ENCODE data around the genes TCF25 and GAS8.

GRCh38 chr16:89379523-89380009 lies 110.8 kb downstream of the ANKRD11 start:
- PRO-cap: no peak

DNA sequence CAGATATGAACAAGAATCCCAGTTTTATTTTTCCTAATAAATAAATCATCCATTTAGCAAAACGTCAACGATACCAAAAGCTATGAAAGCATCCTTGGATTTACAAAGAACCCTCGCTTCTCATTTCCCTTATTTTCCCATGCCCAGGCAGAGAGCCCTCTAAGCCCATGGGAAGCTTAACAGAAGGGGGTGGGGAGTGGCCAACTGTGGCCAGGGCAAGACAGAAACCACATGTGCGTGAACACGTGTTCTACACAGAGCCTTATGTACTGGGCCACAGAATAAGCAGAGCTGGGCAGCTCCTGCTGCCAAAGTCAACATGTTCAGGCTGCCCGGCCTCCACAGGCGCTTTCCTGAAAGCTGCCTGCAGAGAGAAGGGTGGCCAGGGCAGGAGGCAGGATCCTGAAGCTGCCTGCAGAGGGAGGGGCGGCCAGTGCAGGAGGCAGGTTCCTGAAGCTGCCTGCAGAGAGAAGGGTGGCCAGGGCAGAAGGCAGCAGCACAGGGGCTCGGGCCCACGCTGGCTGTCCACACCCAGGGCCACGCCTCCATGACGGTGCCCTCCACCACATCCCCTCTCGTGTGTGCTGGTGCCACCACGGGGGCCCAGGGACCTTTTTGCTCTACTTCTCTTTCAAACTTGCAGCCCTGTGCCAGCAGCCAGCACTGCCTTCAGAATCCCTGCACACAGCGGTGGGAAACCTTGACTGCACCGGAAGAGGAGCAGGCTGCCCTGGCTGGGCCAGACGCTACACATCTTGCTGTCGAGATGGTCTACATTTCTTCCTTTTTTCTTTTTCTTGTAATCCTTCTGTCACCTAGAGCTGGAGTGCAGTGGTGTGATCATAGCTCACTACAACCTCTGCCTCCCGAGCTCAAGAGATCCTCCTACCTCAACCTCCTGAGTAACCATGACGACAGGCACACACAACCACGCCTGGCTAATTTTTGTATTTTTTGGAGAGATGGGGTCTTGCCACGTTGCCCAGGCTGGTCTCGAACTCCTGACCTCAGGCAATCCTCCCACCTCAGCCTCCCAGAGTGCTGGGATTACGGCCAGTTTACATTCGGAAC lies 79.4 kb downstream of the ANKRD11 start:
- PRO-cap: no peak

DNA sequence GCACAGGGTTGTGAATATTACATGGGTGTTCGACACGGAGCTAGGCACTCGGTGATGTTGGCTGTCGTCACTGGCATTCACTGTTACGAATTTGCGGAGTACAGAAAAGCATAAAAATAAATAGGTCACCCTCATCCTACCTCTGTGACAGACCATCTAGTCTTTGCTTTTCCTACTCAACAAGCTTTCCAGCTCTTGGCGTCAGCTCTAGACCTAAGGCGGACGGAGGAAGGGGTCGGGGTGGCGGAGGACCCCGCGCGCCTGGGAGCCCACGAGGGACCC lies 934 bp upstream of the SPG7 start:
- PRO-cap: no peak

- PRO-cap: no peak
Observed at GRCh38 chr16:89525155-89525719, 17.0 kb downstream of the SPG7 start.

DNA sequence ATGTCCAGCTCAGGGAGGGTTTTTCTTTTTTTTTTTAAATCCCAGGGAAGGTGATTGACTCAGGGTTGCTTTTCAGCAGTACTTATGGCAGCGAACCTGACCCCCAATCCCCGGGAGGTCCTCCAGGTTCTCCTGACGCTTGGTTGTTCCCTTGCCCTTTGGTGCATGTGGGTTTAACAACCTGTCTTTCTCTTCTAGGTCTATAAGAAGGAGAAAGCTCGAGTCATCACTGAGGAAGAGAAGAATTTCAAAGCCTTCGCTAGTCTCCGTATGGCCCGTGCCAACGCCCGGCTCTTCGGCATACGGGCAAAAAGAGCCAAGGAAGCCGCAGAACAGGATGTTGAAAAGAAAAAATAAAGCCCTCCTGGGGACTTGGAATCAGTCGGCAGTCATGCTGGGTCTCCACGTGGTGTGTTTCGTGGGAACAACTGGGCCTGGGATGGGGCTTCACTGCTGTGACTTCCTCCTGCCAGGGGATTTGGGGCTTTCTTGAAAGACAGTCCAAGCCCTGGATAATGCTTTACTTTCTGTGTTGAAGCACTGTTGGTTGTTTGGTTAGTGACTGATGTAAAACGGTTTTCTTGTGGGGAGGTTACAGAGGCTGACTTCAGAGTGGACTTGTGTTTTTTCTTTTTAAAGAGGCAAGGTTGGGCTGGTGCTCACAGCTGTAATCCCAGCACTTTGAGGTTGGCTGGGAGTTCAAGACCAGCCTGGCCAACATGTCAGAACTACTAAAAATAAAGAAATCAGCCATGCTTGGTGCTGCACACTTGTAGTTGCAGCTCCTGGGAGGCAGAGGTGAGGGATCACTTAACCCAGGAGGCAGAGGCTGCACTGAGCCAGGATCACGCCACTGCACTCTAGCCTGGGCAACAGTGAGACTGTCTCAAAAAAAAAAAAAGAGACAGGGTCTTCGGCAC lies 2.5 kb downstream of the RPL13 start:
- PRO-cap: no peak

DNA sequence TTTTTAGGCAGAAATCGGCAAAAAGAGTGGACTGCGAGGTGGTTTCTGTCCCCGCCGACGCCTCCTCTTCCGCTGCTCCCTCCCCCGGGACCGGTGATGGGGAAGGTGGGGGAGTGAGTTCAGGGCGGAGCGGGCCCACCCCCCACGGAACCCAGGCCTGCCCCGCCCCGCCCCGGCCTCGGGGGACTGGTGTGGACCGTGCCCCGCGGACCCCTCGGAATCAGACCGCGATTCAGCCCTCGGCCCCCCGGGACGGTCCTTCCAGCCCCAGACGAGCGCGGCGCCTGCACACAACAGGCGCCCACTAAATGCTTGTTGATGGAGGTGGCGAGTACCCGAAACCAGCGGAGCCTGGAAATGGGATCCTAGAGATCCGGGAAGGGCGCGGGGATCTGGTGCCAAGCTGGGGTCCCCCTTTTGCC lies 513 bp upstream of the CPNE7 start:
- PRO-cap: no peak

- PRO-cap: no peak
Observed at GRCh38 chr16:89613819-89614030, 283 bp downstream of the DPEP1 start.

GRCh38 chr16:89644759-89645138 lies 12.8 kb downstream of the CHMP1A start:
- PRO-cap: no peak

DNA sequence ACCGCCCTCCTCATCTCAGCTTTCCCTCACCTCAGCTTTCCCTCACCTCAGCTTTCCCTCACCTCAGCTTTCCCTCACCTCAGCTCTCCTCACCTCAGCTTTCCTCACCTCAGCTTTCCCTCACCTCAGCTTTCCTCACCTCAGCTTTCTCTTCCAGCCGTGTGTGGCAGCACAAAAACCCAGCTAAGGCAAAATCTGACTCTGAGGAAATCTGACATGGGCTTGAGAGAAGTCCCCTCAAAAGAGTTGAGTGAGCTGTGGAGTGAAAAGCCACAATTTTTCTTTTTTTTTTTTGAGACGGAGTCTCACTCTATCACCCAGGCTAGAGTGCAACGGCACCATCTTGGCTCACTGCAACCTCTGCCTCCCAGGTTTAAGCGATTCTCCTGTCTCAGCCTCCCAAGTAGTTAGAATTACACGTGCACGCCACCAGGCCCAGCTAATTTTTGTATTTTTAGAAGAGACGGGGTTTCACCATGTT lies 2.1 kb downstream of the CHMP1A start:
- PRO-cap: no peak

DNA sequence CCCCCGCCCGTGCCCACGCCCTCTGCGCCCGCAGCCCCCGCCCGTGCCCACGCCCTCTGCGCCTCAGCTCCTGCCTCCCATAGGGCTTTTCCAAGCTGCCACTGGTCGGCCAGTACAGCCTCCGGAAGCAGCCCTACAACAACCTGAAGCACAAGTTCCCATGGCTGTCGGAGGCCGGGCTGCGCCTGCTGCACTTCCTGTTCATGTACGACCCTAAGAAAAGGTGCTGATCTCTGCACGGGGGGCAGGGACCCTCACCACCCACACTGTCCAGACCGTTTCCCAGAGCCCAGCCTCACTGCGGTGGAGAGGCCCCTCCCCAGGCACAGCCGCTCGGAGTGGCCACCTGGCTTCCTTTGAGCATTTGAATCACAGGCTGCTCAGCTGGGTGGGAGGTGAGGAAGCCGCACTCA lies 6.7 kb downstream of the SPATA2L start:
- PRO-cap: no peak

- PRO-cap: no peak
Observed at GRCh38 chr16:89697468-89697977, 4.0 kb downstream of the SPATA2L start.

- PRO-cap: no peak
Observed at GRCh38 chr16:89700806-89701327, 638 bp downstream of the SPATA2L start.

DNA sequence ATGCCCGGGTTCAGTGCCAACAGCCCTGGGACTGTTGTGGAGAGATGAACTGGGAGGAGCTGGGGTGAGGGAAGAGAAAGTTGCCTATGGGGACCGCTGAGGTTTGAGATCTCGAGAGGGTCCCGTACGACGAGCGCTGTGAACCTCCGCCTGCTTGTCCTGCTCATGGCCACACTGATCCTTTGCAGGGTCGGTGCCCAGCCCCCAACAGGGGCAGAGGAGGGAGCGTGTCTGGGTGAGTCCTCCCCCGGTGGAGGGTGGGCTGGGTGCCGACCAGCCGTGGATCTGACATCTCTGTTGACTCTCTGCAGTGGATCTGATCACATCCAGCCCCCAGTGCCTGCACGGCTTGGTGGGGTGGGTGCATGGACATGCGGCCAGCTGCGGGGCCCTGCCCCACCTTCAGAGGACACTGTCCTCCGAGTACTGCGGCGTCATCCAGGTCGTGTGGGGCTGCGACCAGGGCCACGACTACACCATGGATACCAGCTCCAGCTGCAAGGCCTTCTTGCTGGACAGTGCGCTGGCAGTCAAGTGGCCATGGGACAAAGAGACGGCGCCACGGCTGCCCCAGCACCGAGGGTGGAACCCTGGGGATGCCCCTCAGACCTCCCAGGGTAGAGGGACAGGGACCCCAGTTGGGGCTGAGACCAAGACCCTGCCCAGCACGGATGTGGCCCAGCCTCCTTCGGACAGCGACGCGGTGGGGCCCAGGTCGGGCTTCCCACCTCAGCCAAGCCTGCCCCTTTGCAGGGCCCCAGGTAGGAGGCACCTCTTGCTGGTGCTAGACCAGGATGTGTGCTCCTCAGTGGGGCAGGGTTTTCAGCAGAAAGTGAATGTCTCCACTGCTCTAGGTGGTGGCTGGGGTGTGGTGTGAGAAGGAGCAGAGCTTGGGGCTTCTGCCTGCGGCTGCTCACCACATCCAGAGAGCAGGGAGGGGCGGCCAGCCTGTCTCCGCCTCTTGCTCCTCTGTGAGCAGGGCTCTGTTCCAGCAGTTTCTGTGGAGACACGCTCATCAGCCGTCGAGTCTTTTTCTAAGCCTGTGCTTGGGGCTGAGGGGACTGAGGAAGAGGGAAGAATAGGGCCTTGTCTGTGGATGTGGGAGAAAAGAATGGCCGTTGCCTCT lies 2.0 kb downstream of the ZNF276 start:
- PRO-cap: bidirectional peak, plus-strand start at position 865 of the sequence, minus-strand start at position 892 of the sequence

GRCh38 chr16:89830294-89830602 lies 2.0 kb downstream of the SPIRE2 start:
- PRO-cap: no peak

DNA sequence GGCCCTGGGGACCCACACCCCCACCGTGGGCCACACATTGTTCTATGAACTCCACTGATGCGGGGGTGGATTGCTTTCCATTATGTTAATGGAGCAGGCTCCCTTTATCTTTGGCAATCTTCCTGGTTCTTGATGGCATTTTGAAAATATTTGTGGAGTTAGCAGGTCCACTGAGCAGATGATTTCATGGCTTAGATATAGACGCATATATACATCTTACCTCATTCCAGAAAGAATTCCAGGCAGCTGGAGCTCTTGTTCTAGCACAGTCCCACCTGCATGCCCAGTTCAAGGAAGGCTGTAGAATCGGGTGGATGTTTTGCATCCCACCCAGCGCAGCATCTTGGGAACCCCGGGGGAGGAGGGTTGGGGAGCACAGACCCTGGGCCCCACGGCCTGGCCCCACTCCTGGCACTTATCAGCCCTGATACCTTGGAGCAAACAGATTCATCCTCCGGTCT lies 14.6 kb downstream of the SPIRE2 start:
- PRO-cap: no peak

GRCh38 chr16:89873405-89874133 lies at the start of gene TCF25:
TCF25 (plus strand) TSS chr16:89873592.
- PRO-cap: bidirectional peak, plus-strand start at chr16:89873645, minus-strand start at chr16:89873468; unidirectional peak, minus-strand start at chr16:89873858; unidirectional peak, minus-strand start at chr16:89873948; unidirectional peak, minus-strand start at chr16:89874085

DNA sequence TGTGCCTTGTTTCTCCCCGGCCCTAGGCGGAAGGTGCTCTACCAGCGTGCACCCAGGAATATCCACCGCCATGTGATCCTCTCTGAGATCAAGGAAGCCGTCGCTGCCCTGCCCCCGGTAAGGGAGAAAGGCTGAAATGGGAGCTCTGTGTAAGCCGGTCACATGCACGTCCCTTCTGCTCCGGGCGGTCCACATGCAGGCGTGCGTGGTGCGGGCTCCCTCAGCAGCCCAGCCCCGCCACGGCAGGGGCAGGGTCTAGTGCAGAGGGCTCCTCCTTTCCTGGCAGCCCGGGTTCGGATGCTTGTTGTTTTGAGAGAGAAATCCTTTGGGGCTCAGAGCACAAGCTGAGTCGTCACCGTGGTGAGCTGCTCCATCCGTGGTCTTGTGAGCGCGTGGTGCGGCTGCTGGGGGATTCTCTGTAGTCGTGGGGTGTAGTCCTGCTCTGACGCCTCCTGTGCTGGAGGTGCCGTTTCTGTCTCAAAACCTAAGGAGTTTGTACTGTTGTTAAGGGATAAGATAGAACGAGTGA lies 12.4 kb upstream of the MC1R start:
- PRO-cap: no peak

- PRO-cap: no peak
Observed at GRCh38 chr16:89923819-89924319, 727 bp downstream of the TUBB3 start.

- PRO-cap: no peak
Observed at GRCh38 chr16:89974677-89975429, 26.3 kb downstream of the DEF8 start.

DNA sequence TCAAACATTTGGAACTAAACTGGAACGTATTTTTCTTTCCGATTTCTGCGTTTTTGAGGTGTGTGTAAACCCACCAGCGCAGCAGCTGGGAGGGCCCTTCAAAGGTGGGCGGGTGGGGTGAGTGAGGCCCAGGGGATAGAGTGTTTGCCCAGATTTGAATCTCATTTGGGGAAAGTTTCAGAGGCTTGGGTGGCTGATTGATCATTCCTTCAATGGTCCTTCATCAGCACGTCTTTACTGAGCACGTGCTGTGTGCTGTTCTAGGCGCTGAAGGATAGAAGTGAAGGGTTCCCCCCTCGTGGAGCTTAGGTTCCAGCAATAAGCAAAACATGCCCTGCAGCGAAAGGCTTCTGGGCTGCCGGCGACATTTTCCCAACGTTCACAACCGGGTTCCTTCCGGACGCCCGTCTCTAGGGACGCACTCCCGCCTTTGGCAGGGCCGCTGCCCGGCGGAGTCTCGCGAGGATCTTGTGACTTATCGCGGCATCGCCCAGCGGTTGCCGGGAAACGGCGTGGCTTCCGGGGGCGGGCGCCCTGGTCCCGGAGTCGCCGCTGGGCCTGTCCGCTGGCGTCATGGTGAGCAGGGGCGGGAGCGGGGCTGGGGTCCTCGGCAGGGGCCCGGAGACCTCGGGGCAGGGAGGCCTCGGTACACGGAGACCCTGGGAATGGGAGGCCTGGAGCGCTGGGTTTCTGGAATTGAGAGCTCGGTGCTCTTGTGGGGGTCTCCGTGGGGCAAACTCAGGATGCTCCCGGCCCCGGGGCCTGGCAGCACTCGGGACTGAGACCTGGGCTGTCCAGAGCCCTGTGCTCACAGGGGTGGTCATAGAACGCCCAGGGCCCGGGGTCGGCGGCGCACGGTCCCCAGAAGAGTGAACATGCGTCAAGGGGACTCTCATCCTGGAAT lies at the start of gene GAS8:
Gene GAS8, plus strand, starts transcription at position 532 of the 904 bp plus-strand sequence.
- PRO-cap: bidirectional peak, plus-strand start at position 545 of the sequence, minus-strand start at position 451 of the sequence